ENCODE measurements around a stretch of chr5.

GRCh38 chr5:142590755-142591105 lies 95.2 kb downstream of the FGF1 start:
- PRO-cap, 2 experiments = no peak in any of the 2 experiments
- RAMPAGE, long total RNA, 5 experiments = no peak in any of the 5 experiments

- PRO-cap, 2 experiments = no peak in any of the 2 experiments
- RAMPAGE, long total RNA, 5 experiments = no peak in any of the 5 experiments
These were observed 26.4 kb upstream of the ARHGAP26 start for GRCh38 chr5:142743683-142744324.

DNA sequence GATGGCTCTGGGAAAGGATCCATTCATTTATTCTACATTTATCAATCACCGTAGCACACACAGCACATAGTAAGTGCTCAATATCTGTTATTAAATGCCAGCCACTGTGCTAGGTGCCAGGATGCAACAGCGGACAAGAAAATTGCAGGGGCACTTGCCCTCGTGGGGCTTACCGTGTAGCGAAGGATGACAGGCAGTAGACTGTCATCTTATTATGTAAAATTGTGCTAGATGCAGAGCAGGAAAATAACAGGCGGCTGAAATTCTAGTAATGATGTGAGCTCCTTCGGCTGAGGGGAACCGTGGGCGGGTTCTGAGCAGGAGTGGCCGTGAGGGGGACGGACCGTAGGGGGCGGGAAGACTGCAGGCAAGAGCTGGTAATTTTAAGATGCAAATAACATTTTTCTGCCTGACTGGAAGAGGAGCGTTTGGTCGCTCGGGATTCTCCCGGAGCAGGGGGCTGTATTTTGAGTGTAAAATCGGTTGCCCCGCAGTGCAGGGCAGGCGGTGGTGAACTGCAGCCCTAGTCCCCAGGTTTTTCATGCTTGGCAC lies 620 bp upstream of the ARHGAP26 start:
- PRO-cap, 2 experiments = peak in 2 of 2 experiments; most common plus-strand start position 400 of the sequence (in 1); most common minus-strand start position 273 of the sequence (in 1)
- RAMPAGE, long total RNA, 5 experiments = no peak in any of the 5 experiments

DNA sequence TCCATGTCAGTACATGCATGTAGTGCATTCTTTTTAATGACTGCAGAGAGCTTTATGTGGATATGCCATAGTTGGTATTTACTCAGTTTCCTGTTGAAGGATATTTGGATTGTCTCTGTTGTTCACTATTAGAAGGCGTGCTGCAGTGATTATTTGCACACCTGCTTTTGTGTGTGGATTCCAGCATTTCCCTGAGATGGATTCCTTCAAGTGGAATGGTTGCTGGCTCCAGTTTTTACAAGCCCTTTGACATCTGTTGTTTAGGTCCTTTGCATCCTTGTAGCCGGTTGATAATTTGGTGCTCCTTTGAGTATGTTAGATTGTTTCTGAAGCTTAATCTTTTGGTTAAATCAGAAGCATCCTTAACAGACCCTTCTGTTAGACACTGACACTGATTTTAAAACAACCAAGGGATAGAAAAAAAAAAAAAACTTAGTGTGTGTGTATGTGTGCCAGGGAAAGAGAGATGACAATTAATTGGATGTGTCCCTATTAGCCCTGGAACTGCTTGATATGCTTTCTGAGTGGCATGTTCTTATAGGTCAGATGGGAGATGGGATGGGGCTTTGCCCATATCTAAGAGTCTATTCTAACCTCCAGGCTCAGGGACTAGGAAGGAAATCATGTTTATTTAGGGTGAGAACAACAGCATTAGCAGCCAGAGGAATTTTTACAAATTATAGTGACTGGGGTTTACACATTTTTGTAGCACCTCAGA lies 8.5 kb downstream of the ARHGAP26 start:
- PRO-cap, 2 experiments = no peak in any of the 2 experiments
- RAMPAGE, long total RNA, 5 experiments = no peak in any of the 5 experiments

DNA sequence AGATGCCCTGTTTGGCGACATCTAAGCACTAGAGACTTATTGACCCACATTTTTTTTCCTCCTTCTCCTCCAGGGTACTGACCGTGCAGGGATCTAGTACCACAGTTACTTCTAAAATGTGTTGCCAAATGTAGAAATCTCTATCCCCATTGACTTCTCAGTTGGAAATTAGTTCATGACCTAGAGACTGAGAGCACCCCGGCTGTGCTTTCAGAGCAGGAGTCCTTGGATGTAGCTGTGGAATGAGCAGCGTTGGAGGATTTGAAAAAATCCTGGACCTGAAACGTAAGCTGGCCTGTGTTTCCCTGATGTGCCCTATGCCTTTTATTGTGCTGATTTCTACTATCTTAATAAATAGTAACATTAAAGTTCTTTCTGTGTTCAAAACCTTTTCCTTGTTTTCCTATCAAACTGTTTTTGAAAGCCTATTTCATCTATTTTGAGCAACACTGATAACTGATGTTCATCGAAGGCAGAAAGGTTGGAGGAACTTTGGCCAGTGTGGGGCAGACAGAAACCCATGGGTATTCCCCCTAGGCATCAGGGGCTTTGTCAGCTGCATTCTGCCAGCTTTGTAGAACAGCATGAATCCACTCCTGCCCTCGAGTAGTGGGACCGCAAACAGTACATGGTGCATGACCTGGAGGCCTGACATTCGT lies 22.4 kb downstream of the ARHGAP26 start:
- PRO-cap, 2 experiments = no peak in any of the 2 experiments
- RAMPAGE, long total RNA, 5 experiments = no peak in any of the 5 experiments

DNA sequence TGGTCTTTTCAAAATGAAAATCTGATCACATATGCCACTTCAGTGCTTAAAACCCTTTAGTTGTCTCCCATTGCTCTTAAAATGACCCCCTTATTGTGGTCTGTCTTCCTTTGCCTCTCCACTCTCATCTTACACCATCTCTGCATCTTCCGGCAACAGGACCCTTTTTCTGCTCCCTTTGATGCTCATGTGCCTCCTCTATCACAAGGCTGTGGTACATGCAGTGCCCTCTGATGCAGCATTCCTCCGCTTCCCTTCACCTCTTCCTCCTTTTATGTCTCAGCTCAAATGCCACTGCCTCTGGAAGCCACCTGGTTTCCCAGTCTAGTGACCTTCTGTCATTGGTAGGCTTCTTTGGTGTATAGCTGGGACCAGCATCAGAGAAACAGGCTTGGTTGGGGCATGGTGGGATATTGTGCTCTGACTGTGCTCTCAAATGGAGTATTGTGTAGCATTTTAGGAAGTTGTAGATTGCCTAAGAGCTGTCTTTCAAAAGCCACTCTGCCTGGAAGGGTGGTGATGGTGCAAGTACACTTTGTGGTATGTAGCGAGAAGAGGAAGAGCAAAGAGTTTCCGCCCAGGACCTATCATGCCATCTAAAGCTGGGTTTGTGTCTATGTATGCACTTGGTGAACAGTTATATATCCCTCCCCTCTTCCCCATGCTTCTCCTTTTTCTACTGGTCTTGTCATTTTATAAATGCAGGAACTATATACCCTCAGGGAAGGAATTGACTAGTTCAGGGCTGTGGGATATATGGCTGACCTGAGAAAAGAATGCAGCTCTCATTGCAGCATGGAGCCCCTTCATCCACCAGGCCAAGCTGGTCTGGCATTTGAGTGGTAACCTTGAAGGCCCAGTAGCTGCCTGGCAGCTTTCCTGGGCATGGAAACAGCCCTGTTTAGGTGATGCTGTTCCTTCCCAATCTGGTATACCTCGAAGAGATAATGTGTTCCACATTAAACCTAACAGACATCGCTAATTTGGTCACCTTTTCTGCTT lies 28.2 kb downstream of the ARHGAP26 start:
- PRO-cap, 2 experiments = no peak in any of the 2 experiments
- RAMPAGE, long total RNA, 5 experiments = no peak in any of the 5 experiments

- PRO-cap, 2 experiments = no peak in any of the 2 experiments
- RAMPAGE, long total RNA, 5 experiments = no peak in any of the 5 experiments
These were observed 50.2 kb downstream of the ARHGAP26 start for GRCh38 chr5:142820402-142820739.

- PRO-cap, 2 experiments = no peak in any of the 2 experiments
- RAMPAGE, long total RNA, 5 experiments = no peak in any of the 5 experiments
These were observed 50.5 kb downstream of the ARHGAP26 start for GRCh38 chr5:142820740-142821091.

- PRO-cap, 2 experiments = no peak in any of the 2 experiments
- RAMPAGE, long total RNA, 5 experiments = no peak in any of the 5 experiments
These were observed 94.3 kb downstream of the ARHGAP26 start for GRCh38 chr5:142864114-142865256.

DNA sequence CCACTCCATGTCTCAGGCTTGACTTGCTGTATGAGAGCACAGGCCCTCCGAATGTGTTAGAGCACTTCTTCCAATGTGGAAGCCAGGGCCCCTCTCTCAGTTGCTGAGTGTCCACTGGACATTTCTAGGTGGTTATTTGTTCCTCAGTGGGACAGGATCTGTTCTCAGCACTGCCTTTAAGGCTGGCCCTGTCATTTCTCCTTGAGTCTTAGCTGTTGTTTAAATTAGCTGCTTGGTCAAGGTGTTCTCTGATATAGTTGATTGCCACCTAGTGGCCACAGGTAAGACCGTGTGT lies 96.7 kb downstream of the ARHGAP26 start:
- PRO-cap, 2 experiments = no peak in any of the 2 experiments
- RAMPAGE, long total RNA, 5 experiments = no peak in any of the 5 experiments

DNA sequence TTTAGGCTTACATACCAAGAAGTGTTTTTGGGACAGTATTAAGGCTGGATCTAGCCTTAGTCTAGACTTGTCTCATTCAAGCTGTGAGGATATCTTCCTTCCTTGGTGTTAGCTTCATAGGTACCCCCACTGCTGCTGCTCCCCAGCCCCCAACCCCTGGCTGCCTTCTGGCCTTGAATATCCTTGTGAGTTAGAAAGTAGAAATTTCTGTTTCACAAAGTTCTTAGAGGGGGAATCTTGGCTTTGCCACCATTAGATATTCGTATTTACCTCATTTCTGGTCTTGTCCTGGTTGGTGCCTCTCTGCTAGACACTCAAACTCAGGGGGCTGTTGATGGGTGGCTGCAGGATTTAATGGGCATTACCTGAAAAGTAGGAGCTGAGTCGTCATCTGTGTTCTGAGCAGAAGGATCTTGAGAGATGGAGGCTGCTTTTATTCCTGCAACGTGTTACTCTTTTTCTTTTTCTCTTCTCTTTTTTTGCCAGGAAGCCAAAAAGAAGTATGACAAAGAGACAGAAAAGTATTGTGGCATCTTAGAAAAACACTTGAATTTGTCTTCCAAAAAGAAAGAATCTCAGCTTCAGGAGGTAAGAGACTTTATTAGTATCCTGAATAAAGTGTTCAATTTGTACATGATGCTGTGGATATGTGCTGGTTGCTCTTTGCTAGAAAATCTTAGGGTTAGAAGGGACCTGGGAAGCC lies 114.8 kb downstream of the ARHGAP26 start:
- PRO-cap, 2 experiments = no peak in any of the 2 experiments
- RAMPAGE, long total RNA, 5 experiments = no peak in any of the 5 experiments

DNA sequence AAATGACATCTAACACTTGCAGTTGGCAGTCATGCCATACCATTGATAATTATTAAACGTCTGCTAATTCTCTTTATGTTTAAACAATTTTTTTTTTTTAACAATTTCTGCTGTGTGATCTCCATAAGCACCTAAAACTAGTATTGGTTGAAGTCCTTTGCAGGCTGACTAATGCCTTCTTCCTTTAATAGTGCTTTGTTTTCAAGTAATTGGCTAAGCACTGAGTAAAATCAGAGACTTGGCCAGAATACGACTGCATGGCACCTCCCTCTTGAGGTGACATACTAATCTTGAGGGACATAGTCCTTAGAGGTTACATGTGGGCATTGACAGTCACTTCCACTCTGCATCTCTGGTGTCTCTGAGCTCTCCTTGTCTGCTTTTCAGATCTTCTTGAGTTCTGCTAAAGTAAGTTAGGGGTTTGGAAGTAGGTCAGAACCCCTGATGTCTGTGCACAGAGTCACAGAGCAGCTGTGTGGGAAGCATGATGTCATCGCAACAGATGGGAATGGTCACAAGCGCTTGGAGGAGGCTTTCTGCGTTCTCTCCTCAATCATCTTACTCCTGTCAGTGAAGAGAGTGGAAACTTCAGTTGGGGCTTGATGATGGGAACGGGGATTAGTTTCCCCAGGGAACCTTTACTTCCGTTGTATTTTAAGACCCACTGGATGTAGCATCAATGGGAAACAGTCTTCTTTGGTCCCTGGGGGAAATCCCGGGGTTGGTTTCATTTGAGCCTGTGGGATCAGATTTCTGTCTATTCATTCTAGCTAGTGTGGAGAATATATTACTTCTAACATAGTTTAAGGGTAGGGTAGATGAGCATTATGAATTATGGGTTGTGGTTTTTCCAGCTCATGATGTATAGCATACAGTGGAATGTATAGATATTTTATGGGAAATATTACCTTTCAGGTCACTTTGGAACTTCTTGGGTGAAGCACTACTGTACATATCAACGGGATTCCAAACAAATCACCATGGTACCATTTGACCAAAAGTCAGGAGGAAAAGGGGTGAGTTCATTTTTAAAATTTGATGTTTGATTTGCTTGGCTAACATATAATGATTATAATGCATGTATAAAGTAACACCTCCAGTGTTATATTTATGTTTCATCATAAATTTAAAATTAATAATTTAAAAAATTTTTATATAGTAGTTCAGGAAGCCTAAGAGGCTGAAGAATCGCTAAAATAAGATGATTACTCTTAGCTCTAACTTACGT lies 137.0 kb downstream of the ARHGAP26 start:
- PRO-cap, 2 experiments = no peak in any of the 2 experiments
- RAMPAGE, long total RNA, 5 experiments = no peak in any of the 5 experiments

DNA sequence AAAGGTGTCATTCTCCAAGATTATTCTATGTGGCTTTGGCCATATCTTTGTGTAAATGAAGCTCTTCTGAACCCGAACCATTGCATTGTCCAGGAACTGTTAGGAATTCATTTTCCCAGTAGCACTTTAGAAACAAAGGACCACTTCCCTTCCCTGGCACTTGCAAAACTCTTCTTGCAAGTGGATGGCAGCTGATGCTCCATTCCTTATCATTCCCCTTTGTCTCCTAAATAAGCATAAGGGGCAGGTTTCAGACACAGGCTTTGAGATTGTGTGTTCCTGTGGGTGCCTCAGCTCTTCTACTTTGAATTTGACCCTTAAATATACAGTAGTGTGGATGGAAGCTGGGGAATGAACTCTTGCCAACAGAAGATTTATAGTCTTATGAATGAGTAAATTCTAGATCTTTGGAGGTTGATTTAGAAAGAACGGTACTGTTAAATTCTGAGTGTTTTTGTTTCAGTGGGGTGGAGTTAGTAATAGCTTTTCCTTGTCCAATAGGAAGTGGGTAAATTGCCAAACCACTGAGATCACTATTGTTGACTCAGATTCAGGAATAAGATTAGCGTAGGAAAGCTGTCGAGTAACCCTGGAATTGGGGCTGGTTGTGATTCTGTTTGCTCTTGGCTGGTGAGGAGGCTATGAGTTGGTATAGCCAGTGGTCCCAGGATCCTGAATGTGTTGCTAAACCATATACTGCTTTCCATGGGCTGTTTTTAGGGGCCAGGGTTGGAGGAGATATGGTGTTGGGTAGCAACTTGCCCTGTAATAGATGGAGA lies 155.5 kb downstream of the ARHGAP26 start:
- PRO-cap, 2 experiments = peak in 1 of 2 experiments; most common plus-strand start position 559 of the sequence (in 1)
- RAMPAGE, long total RNA, 5 experiments = no peak in any of the 5 experiments

GRCh38 chr5:142970357-142970814 lies 200.2 kb downstream of the ARHGAP26 start:
- PRO-cap, 2 experiments = no peak in any of the 2 experiments
- RAMPAGE, long total RNA, 5 experiments = no peak in any of the 5 experiments

DNA sequence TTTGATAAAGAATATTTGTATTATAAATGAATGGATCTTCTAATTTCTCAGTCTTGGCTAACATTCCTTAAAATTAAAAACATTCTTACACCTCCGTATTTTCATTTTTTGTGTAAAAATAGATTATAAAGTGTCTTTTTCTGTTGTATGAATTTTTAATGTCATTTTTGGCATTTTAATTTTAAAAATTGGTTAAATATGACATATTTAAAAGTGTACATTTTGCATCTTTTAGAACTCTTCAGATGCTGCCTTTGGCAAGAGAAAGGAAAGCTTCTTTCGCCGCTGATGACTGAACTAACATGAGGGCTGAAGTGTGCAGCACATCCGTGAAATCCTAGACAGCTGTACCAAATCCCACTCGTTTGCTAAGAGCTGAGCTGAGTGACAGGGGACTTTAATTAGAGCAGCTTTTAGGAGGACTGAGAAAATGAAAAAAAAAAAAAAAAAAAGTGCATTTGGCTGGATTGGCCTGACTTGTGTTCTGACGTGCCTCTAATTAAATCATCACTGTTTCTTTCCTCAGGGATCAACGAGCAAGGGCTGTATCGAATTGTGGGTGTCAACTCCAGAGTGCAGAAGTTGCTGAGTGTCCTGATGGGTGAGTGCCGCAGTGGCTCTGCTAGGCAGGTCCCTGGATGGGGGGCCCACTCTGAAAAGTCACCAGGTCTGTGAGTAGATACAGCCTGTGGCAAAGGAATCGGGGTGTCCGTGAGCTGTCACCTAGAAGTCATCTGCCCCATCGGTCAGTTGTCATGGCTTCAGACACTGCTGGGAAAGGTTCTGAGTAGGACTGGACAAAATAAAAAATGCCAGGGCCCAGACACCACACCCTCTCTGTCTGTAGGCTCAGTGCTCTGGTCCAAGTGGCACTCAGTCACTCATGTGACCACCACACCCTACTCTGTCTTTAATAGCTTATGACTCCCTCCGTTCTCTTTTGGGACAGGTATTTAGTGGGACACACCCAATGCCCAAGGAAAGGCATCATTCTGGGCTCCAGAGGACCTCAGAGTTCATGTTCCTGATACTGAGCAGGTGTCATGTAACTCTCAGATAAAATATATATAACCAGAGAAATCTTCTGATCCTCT lies 271.5 kb downstream of the ARHGAP26 start:
- PRO-cap, 2 experiments = no peak in any of the 2 experiments
- RAMPAGE, long total RNA, 5 experiments = no peak in any of the 5 experiments

DNA sequence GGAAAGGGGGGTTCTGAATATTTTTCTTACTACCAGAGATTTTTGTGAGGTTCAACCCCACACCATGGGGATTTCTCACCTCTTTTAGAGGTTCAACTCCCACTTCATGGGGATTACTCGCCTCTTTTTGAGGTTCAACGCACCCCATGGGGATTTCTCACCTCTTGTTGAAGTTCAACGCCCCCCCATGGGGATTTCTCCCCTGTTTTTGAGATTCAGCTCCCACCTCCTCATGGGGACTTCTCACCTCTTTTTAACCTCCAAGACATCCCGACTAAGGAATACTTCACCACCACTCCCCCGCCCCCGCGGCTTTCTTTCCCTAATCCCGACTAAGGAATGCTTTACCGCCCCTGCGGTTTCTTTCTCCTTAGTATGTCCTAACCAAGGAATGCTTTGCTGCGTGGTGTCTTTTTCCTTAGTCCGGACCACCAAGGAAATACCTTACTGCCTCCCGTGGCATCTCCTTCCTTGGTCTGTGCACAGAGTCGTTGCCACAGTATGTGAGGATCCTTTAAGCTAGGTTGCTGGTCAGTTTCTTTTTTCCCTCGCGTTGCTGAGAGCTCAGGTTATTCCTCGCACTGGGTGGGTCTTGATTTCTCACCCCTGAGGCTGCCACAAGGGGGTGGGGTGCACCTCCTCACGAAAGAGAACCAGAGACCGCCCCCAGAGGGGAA lies 309.5 kb downstream of the NR3C1 start:
- PRO-cap, 2 experiments = no peak in any of the 2 experiments
- RAMPAGE, long total RNA, 5 experiments = no peak in any of the 5 experiments

DNA sequence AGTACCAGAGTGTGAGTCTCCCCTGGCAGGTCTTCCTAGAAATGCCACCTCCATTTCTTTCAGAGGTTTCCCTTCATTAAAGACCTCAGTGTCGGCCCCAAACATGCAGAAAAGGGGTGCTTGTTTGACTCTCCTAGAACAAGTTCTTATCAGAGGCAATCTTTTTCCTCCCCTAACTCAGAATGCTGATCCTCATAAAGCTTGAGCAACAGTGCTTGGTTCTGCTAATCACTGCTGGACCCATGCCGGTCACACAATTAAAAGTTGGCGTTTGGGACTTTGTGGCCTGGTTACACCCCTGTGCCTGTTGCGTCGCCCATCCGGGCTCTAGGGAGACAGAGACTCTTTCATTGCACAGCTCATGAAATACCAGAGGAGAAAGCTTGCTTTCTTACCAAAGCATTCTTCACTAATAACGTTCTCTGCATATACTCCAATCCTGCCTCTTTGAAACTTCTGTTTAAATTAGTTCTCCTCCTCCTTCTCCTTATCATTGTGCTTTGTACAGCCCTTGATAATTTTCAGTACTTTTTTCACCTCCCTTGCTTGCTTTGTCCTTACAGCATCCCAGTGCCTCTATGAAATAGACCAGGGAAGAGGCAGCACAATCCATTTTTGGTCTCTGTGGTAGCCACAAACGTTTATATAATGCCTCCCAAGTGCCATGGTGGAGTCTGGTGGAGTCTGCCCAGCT lies 301.0 kb downstream of the NR3C1 start:
- PRO-cap, 2 experiments = no peak in any of the 2 experiments
- RAMPAGE, long total RNA, 5 experiments = no peak in any of the 5 experiments

DNA sequence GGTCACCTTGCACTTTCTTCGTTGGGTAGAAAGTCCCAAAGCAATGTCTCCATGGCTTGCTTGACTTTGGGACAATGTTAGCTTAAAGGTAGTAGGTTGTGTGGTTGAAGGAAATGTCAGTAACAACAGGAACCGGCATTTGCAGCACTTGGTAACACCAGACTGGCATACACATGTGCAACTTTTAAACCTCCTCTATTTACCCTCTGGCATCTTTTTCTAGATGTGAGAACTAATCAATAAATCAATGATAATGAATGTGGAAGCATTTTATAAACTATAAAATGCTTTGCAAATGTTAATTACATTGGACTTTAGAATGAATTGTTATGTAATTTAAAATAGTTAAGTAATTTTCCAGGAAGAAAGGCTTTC lies 293.1 kb downstream of the NR3C1 start:
- PRO-cap, 2 experiments = no peak in any of the 2 experiments
- RAMPAGE, long total RNA, 5 experiments = no peak in any of the 5 experiments

DNA sequence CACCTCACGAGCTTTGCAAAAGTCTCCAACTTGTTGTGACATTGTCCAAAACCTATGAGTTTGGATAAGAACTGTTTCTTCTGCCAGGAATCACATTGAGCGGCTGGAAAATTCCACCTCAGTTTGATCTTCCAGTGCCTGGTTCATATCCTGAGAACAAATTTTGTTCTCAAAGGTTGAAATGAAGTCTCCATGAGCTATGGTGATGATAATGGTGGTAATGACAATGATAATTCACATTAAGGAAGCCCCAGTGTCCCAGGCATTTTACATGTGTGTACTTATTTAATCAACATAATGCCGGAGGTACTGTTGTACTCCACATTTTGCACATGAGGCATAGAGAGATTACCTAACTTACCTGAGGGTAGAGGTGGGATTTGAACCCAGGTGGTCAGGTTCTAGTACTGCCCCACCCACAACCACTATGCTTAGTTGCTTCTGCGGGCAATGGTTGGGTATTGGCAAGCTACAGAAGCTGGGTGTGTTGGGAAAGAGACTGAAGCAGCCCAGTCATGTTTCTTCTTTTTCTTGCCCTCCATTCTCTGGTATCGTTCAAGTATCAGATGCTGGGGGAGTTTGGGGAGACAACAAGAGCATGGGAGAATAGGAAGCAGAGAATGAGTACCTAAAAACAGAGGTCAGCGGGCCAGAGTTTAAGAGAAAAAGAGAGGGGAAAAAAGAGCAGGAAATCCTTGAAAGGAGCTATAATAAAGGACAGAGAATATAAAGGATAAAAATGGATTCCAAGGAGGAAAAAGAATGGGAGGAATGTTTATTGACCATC lies 232.9 kb downstream of the NR3C1 start:
- PRO-cap, 2 experiments = no peak in any of the 2 experiments
- RAMPAGE, long total RNA, 5 experiments = no peak in any of the 5 experiments

DNA sequence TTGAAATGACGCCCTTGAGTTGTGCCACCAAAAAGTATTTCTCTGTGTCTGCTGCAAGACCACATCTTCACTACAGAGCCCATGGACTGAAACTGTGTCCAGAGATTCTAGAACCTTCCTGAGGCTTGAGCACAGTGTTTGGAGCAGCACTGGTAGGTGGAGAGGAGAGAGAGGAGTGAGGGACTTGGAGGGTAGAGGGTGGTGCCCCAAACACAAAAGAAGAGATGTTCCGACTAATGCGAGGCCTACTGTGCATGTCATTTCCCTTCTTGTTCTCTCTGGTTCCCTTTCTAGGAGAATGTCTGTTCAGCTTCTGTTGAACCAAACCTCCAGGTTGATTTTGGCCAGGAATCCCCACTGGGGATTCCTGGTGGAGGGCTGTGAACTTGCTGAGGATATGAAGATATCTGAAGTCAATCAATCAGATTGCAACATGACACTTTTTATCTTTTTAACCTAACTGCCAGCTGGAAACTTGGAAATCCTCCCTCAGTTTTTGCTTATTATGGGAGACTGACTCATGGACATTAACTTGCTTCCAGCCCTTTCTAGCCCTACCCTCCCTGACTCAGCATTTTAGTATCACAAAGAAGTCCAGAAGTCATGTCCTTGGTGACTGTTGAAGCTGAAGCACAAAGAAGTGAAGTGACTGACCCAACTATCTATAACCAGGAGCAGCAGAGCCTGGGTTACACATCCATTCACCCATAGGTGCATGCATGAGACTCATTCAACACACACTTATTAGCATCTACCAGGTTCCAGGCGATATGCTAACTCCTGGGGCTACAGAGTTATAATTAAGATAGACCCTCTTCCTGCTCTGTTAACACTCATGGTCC lies 154.4 kb downstream of the NR3C1 start:
- PRO-cap, 2 experiments = no peak in any of the 2 experiments
- RAMPAGE, long total RNA, 5 experiments = no peak in any of the 5 experiments

All from thyroid gland (tissue), 7 donors.